Keratinocyte (primary cell): ENCODE results near the gene SNN.

CAGE:
- cytosol, long polyA minus RNA, result no peak
- cytosol, long polyA plus RNA, result no peak
- long polyA plus RNA, result no peak
- nucleus, long polyA minus RNA, result no peak
- nucleus, long polyA plus RNA, result no peak
Observed at GRCh38 chr16:9123302-9124485, 32.2 kb downstream of the HAPSTR1 start.

DNA sequence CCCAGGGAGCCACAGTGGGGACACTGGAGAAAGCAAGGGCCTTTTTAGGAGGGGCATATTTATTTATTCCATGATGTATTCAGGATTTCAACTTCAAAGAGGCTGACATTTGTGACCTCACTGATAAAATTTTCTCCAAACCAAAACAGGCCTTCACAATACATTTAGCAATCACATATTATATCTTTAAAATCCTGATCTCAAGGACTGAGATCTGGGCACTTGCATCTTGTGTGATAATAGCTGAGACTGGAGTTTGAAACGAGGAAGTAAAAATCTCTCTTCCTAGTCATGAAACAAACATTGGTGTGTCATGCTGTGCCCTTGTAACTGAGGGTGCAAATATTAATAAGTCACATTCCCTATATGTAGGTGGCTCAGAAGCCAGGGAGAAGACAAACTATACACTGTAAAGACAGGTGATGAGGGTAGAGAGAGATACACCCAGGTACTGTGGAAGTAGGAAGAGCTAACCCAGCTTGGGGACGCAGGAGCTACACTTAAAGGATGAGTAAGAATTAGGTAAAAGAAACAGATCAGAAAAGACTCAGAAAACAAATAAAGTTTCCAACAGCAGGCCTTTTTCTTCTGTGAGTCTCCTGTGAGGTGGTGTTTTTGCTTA is 335.9 kb downstream of the GRIN2A start:
CAGE:
- cytosol, long polyA minus RNA, result no peak
- cytosol, long polyA plus RNA, result no peak
- long polyA plus RNA, result no peak
- nucleus, long polyA minus RNA, result no peak
- nucleus, long polyA plus RNA, result no peak

CAGE:
- cytosol, long polyA minus RNA, result no peak
- cytosol, long polyA plus RNA, result no peak
- long polyA plus RNA, result no peak
- nucleus, long polyA minus RNA, result no peak
- nucleus, long polyA plus RNA, result no peak
Observed at GRCh38 chr16:10457220-10458149, 71.6 kb downstream of the ATF7IP2 start.

DNA sequence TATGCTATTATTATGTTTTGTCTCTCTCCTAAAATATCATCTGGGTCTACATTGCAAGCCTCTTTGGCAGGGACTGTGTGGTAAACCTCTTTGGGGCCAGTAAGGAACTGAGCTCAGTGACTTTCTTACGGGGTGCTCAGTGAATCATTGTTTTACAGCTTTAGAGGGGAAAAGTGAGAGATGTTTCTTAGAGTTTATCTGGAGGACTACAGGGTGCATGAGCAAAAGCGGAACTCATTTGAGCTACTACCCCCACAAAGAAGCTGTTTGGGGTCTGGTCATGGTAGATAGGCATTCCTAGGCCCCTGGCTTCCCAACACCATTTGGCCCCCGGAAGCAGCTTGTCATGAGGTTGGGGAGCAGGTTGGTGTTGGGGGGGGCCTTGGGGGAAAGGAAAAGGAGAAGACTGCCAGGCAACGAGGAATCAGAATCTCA is 9.9 kb downstream of the CIITA start:
CAGE:
- cytosol, long polyA minus RNA, result no peak
- cytosol, long polyA plus RNA, result no peak
- long polyA plus RNA, result no peak
- nucleus, long polyA minus RNA, result no peak
- nucleus, long polyA plus RNA, result no peak

DNA sequence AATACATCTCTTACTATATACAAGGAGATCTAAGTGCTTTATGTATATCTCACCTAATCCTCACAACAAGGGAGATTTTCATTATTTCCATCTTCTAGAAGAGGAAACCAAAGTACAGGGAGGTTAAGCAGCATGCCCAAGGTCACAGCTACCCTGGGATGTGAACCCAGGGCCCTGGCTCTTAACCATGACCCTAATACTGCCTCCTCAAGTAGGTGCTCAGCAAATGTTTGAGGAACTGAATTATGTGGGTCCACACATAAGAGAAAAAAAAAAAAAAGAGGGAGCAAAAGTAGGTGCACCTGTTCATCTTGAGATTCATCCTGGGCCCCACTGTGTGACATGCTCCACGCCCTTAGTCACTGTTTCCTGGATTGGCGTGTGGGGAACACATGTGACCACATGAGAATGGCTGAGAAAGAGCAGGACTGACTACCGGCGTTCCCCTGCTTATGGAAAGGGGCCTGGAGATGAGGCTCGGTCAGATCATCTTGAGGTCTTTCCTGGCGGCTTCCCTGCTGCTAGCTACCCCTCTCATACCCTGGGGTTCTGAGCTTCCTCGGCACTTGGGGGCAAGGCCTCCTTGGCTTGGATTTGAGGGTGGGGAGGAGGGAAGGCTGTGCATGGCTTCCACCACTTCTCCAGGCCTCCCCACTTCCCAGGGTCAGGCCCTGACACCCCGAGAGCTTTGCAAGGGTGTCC is 4.0 kb downstream of the DEXI start:
CAGE:
- cytosol, long polyA minus RNA, result no peak
- cytosol, long polyA plus RNA, result no peak
- long polyA plus RNA, result no peak
- nucleus, long polyA minus RNA, result no peak
- nucleus, long polyA plus RNA, result no peak

DNA sequence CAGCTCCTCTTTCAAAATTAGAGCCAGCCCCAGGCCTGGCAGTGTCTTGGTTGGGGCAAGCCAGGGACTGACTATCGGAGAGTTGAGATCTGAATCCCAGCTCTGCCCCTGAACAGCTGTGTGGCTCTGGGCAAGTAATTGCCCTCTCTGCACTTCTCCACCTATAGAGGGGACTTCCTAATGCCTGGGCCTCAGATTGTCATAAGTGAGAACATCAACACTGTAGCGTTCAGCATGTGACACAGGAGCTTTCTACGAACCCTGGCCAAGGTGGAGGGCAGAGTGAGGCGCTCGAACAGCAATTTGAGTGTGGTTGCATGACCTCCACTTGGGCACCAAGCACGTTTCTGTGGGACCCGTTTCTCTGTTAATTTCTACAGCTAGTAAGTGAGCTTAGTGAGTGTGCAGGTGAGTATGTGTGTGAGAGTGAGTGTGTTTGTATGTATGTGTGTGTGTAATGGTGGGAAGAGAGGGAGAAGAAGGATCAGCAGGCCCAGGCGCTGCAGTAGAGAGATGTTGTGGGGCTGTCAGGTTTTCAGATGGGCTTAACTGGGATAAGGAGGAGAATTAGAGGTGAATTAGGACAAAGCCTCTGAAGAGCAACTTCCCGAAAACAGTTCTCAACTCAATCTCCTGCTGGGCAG is 63.1 kb downstream of the CLEC16A start:
CAGE:
- cytosol, long polyA minus RNA, result no peak
- cytosol, long polyA plus RNA, result no peak
- long polyA plus RNA, result no peak
- nucleus, long polyA minus RNA, result no peak
- nucleus, long polyA plus RNA, result no peak

GRCh38 chr16:11032780-11033235 is 88.4 kb downstream of the CLEC16A start:
CAGE:
- cytosol, long polyA minus RNA, result no peak
- cytosol, long polyA plus RNA, result no peak
- long polyA plus RNA, result no peak
- nucleus, long polyA minus RNA, result no peak
- nucleus, long polyA plus RNA, result no peak

DNA sequence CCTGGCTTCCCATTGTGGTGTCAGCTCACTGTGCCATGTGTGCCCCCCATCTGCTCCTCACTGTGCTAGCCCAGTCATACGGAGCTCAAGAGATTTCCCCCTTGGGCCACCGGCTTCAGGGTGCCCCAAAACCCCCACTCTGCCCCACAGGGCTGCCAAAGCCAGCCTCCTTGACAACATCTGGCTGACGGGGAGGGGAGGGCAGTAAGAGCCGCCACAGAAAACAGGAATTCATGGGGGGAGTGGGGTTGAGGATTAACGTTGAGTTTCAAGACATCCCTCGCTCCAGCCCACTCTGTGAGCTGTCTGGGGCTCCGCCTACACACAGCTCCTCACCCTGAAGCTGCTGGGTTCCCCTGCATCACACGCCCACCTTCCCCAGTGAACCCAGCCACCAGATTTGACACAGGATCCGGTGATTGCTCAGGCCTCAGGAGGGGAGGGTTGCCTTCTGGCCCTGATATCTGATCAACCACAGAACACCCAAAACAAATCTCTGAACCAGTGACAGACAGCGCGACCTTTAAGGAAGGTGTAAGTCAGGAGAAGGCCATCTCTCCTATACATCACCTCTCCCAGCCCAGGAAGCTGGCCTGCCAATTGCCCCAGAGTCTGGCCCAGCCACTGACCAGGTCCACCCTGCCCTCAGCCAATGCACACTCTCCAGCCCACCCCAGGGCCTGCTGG is 132.0 kb downstream of the CLEC16A start:
CAGE:
- cytosol, long polyA minus RNA, result no peak
- cytosol, long polyA plus RNA, result no peak
- long polyA plus RNA, result no peak
- nucleus, long polyA minus RNA, result no peak
- nucleus, long polyA plus RNA, result no peak

DNA sequence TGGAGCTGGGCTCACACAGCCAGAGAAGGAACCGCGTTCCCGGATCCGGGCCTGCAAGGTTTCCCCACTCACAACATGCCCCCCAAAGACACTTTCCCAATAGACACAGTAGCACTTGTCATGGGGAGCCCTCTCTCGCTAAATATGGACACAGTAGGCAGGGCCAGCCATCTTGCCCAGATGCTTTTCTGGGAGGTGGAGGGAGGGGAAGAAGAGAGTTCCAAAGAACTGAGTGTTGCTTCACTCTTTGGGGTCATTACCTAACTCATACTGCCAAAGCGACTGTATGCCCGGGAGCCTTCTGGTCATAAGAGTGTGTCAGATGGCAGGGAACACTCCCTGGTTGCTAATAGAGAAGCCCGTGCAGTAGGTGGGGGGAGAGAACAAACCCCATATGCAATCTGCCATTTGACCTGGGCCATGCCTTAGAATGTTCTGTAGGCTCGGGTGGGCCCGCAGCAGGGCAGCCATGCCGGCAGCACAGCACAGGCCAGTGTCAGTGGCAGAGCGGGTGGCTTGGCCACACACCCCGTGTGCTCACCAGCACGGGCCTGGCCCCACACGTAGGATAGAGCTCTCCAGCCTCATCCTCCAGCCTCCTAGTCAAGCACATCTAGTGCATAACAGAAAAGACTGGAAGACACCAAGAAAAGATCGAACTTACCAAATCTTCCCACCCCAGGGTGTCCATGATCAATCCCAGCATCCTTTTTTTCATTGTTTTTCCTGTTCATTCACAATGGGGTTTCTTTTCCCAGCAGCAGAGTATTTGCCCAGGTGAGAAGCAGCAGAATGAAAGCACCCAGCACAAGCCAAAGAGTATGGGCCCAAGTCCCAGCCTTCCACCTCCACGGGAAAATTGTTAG is 120.5 kb downstream of the SOCS1 start:
CAGE:
- cytosol, long polyA minus RNA, result no peak
- cytosol, long polyA plus RNA, result no peak
- long polyA plus RNA, result no peak
- nucleus, long polyA minus RNA, result no peak
- nucleus, long polyA plus RNA, result no peak

GRCh38 chr16:11205995-11206462 is 50.0 kb downstream of the SOCS1 start:
CAGE:
- cytosol, long polyA minus RNA, result no peak
- cytosol, long polyA plus RNA, result no peak
- long polyA plus RNA, result no peak
- nucleus, long polyA minus RNA, result no peak
- nucleus, long polyA plus RNA, result no peak

DNA sequence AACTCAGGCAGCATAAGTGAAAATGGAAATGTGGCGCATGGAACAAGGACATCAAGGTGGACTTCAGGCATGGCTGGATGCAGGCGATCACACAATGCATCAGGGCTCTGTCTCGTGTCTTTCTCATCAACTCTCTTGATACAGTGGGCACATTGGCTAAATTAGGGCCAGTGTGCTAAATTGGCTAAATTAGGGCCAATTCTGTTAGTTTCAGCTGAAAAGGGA is 17.7 kb downstream of the SOCS1 start:
CAGE:
- cytosol, long polyA minus RNA, result no peak
- cytosol, long polyA plus RNA, result no peak
- long polyA plus RNA, result no peak
- nucleus, long polyA minus RNA, result no peak
- nucleus, long polyA plus RNA, result no peak

GRCh38 chr16:11297141-11297493 is 16.0 kb upstream of the PRM1 start:
CAGE:
- cytosol, long polyA minus RNA, result no peak
- cytosol, long polyA plus RNA, result no peak
- long polyA plus RNA, result no peak
- nucleus, long polyA minus RNA, result no peak
- nucleus, long polyA plus RNA, result no peak

DNA sequence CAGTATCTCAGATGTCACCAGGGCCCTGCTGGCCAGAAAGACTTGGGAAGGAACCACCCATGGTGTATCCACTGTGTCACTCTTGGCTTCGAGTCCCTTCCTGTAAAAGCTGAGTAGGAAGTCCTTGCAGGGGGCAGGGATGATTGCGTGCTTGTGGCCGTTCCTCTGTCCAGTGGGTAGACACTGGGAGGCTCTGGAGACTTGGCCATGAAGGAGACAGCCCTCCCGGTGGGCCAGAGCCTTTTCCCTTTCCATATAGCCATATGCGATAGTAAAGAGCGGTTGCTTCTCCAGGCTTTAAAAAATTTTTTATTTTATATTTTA is 19.1 kb upstream of the RMI2 start:
CAGE:
- cytosol, long polyA minus RNA, result no peak
- cytosol, long polyA plus RNA, result no peak
- long polyA plus RNA, result no peak
- nucleus, long polyA minus RNA, result no peak
- nucleus, long polyA plus RNA, result no peak

DNA sequence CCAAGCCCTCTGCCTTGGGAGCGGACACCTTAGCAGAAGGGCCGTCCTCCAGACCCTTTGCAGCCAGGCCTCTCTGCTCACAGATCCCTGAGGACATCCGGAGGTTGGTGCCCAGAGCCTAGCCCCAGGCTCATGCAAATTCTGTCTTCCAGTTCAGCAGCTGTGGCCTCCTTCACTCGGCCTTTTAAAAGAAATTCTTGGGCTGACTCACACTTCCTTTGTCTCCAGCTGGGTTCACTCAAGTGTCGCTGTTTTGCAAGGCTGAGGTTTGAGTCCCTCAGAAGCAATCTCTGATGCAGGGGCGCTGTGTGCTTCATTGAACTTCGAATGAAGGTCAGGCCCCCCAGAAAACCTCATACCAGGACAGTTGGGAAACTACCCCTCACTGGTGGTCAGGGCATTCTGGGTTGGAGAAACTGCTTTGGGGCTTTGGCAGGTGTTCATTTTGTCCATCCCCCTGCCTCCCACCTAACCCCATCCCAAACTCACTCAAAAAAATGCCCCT is 16.7 kb upstream of the RMI2 start:
CAGE:
- cytosol, long polyA minus RNA, result no peak
- cytosol, long polyA plus RNA, result no peak
- long polyA plus RNA, result no peak
- nucleus, long polyA minus RNA, result no peak
- nucleus, long polyA plus RNA, result no peak

CAGE:
- cytosol, long polyA minus RNA, result no peak
- cytosol, long polyA plus RNA, result no peak
- long polyA plus RNA, result no peak
- nucleus, long polyA minus RNA, result no peak
- nucleus, long polyA plus RNA, result no peak
Observed at GRCh38 chr16:11364620-11364913, 19.3 kb downstream of the RMI2 start.

CAGE:
- cytosol, long polyA minus RNA, result no peak
- cytosol, long polyA plus RNA, result no peak
- long polyA plus RNA, result no peak
- nucleus, long polyA minus RNA, result no peak
- nucleus, long polyA plus RNA, result no peak
Observed at GRCh38 chr16:11540868-11541231, 13.8 kb upstream of the ENSG00000188897 start.

DNA sequence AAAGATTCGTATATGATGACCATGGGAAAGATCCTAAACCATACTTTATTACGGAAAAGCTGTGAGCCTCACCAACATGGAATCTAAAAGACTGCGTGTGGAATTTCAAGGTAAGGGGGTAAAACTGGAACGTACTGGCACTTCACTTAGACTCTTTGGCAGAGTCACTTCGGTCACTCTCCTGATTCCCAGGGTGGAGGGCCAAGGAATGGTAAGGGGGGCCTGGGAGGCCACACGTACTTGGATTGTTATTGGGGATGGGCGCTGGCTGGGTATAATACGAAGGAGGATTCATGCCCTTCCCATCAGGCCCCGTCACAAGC is 29.2 kb upstream of the ENSG00000188897 start:
CAGE:
- cytosol, long polyA minus RNA, result no peak
- cytosol, long polyA plus RNA, result no peak
- long polyA plus RNA, result no peak
- nucleus, long polyA minus RNA, result no peak
- nucleus, long polyA plus RNA, result no peak

DNA sequence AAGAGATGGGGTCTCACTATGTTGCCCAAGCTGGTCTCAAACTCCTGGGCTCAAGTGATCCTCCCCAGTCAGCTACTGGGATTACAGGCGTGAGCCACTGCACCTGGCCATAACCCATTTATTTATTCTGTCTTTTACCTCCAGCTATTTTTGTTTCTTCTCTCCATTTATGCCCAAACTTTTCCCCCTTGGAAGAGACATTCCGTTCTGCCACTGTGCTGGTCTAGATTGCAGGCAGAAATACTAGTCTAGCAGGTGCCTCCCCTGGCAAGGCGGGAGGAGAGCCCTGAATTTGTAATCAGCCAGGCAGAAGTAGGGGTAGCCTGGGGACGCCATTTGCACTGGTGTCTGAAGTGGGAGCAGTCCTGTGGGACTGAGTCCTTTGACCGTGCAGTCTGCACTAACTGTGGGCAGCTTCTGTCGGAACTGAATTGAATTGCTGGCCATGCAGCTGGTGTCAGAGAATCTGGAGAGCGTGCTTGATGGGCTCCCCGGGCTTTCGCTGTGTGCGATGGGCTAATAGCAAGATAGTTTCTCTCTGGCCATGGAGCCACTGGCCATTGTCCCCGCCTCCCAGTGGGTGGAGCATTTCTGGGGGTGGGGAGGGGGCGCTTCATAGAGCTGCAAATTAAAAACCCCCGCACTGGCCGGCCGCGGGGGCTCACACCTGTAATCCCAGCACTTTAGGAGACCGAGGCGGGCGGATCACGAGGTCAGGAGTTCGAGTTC is 31.5 kb upstream of the LITAF start:
CAGE:
- cytosol, long polyA minus RNA, result no peak
- cytosol, long polyA plus RNA, result no peak
- long polyA plus RNA, result no peak
- nucleus, long polyA minus RNA, result no peak
- nucleus, long polyA plus RNA, result no peak

DNA sequence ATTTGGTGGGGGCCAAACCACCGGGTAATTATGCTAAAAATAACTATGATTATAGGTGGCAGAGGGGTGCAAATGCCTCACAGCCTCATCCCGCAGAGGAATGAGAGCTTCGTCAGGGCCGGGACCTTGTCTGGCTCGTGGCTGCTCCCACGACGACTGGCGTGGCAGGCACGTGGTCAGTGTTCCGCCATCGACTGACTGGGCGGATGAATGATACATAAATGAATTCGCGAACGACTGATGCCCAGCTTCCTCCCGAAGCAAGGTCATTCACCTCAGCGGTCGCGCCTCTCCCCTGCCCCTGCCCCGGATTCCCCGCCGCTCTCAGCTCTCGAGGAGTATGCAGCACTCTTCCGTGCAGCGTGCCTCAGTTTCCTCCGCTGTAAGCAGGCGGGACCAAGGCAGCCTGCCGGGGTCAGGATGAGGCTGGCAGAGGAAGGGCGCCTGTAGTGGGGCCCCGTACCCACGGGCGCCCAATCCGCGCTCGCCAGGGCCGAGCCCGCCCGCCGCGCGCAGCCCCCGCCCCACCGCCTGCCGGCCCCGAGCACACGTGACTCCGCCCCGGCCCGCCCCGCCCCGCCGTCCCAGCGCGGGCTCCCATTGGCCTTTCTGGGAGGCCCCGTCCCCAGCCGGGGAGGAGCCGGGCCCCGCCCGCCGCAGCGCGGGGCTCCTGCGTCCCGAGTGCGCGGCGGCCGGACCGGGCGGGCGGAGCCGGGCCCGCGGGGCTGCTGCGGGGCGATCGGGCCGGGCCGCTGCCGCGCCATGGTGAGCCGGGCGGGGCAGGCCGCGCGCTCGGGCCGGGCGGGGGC is at the start of gene SNN:
Gene SNN (plus strand): TSS at position 680 of the 809 bp plus-strand sequence.
CAGE:
- cytosol, long polyA minus RNA, result no peak
- cytosol, long polyA plus RNA, result no peak
- long polyA plus RNA, result start-site peak on the plus strand centred at position 683 of the sequence, 52 bp wide, 117 and 45 reads in 2 replicates
- nucleus, long polyA minus RNA, result no peak
- nucleus, long polyA plus RNA, result start-site peak on the plus strand centred at position 688 of the sequence, 120 bp wide, 30 and 31 reads in 2 replicates

DNA sequence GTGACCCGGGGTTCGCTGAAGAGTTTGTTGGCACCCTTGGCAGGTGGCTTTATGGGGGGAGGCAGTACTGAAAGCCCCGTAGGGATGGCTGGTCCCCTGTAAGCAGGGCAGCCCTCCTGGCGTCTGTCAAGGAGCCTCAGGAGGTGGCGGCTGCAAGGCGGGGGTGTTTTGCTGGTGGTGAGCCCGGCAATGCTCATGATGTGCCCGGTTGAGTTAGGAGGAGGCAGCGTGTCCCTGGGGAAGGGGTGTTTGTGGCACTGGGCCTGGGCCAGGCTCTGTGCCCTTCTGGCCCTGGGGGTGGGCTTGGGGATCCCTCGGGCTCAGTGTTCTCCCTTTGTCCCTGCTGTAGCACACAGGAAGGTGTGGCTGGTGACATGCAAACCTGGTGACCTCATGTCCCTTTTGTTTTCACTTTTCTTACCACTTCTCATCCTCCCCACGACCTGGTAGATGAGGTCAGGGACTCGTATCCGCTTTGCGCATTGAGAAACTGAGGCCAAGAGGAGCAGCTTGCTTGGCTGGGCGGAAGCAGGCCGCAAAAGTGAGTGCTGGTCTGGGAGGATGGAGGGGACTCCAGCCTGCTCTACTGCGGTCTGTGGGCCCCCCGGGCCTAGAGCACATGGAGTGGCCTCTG is 2.0 kb downstream of the SNN start:
CAGE:
- cytosol, long polyA minus RNA, result no peak
- cytosol, long polyA plus RNA, result no peak
- long polyA plus RNA, result no peak
- nucleus, long polyA minus RNA, result no peak
- nucleus, long polyA plus RNA, result no peak